Psoas muscle (tissue), 2 donors: ENCODE results near the gene LBP.

GRCh38 chr20:37514339-37515054 is 6.6 kb upstream of the NNAT start:
- PRO-cap, 2 experiments, result peak in 1 of 2 experiments; most common minus-strand start chr20:37514511 (in 1)

DNA sequence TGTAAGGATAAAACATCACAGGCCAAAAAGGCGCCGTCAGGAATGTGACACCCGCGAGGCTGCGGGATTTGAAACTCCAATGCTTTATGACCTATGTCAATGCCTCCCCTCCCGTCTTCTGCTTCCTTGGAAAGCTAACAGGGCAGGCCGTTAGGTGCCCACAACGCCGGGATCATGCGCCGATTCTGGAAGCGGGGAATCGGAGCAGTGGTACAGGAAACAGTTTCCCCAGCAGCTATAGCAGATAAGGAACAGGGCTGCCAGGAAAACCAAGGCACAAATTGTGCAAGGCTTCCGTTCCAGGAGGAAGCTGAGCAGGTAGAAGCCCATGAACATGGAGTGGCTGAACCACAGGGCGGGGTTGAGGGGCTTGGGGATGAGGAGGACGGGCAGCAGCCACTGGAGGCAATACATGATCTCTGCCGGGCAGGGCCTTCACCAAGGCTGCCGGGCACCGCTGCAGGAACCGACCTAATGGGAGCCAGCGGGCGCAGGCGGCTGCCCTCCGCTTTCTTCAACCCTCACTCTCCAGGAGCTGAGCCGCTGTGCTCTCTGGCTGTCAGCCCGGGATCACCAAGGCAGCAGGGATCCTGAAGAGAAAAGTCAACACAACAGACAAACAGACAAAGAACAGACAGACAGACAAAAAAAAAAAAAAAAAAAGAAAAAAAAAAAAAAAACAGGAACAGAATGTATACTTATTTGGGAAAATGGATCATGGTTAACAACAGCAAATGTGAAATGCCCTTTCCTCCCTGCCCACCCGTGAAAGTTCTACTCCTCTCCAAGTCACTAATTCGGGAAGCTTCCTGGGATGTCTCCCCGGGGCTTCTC is 2.1 kb upstream of the NNAT start:
- PRO-cap, 2 experiments, result no peak in any of the 2 experiments

GRCh38 chr20:37525981-37526846 is 1.5 kb downstream of the BLCAP start:
- PRO-cap, 2 experiments, result peak in 2 of 2 experiments; most common plus-strand start chr20:37526509 (in 2)

- PRO-cap, 2 experiments, result no peak in any of the 2 experiments
Observed at GRCh38 chr20:37597903-37598519, 70.3 kb upstream of the BLCAP start.

DNA sequence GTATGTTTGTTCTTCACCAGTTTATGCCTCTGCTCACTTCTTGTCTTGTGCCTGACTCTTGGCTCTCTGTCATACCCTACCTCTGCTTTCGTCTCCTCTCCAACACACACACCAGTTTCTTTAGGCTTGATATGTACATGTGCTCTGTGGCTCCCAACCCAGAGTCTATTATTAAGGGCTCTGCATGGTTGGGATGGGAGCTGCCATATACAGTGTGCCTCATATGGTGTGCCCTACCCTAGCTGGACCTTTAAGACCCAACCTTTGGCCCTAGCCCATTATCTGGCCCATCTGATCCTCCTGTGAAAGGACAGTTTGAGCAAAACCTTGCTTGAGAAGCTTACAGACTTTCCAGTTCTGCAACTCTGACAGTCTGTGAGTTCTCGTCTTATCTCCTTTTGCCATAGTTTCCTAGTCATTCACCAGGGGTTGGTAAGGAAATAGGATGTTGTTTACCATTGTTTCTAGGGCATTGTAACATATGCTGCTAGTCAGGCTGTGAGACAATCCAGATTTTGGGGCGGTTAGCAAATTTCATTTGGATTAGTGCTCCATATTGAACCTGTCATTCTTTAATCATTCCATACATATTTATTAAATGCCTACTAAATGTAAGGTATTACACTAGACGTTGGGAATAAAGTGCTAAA is 17.1 kb downstream of the CTNNBL1 start:
- PRO-cap, 2 experiments, result no peak in any of the 2 experiments

- PRO-cap, 2 experiments, result no peak in any of the 2 experiments
Observed at GRCh38 chr20:37737681-37738399, 44.0 kb downstream of the CTNNBL1 start.

GRCh38 chr20:37911895-37912349 is 9.0 kb downstream of the VSTM2L start:
- PRO-cap, 2 experiments, result no peak in any of the 2 experiments

- PRO-cap, 2 experiments, result no peak in any of the 2 experiments
Observed at GRCh38 chr20:37914605-37915591, 12.0 kb downstream of the VSTM2L start.

- PRO-cap, 2 experiments, result no peak in any of the 2 experiments
Observed at GRCh38 chr20:38091374-38092402, 58.1 kb downstream of the RPRD1B start.

- PRO-cap, 2 experiments, result no peak in any of the 2 experiments
Observed at GRCh38 chr20:38109805-38110632, 55.1 kb downstream of the TGM2 start.

GRCh38 chr20:38129760-38130586 is 35.1 kb downstream of the TGM2 start:
- PRO-cap, 2 experiments, result no peak in any of the 2 experiments

GRCh38 chr20:38135528-38135802 is 29.6 kb downstream of the TGM2 start:
- PRO-cap, 2 experiments, result no peak in any of the 2 experiments

GRCh38 chr20:38346214-38347277 is at the start of gene LBP:
Gene LBP (plus strand): TSS chr20:38346482.
- PRO-cap, 2 experiments, result peak in 2 of 2 experiments; most common plus-strand start chr20:38346476 (in 1); most common minus-strand start chr20:38346311 (in 2)

DNA sequence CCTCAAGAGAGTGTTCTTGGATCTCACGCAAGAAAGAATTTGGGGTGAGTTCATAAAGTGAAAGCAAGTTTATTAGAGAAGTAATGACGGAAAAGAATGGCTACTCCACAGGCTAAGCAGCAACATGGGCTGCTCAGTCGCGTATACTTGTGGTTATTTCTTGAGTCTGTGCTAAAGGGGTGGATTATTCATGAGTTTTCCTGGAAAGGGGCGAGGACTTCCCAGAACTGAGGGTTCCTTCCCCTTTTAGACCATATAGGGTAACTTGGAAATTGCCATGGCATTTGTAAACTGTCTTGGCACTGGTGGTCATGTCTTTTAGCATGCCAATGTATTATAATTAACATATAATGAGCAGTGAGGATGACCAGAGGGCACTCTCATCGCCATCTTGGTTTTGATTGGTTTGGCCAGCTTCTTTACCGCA is 11.3 kb downstream of the LBP start:
- PRO-cap, 2 experiments, result no peak in any of the 2 experiments

- PRO-cap, 2 experiments, result no peak in any of the 2 experiments
Observed at GRCh38 chr20:38727205-38727589, 2.9 kb downstream of the SLC32A1 start.

DNA sequence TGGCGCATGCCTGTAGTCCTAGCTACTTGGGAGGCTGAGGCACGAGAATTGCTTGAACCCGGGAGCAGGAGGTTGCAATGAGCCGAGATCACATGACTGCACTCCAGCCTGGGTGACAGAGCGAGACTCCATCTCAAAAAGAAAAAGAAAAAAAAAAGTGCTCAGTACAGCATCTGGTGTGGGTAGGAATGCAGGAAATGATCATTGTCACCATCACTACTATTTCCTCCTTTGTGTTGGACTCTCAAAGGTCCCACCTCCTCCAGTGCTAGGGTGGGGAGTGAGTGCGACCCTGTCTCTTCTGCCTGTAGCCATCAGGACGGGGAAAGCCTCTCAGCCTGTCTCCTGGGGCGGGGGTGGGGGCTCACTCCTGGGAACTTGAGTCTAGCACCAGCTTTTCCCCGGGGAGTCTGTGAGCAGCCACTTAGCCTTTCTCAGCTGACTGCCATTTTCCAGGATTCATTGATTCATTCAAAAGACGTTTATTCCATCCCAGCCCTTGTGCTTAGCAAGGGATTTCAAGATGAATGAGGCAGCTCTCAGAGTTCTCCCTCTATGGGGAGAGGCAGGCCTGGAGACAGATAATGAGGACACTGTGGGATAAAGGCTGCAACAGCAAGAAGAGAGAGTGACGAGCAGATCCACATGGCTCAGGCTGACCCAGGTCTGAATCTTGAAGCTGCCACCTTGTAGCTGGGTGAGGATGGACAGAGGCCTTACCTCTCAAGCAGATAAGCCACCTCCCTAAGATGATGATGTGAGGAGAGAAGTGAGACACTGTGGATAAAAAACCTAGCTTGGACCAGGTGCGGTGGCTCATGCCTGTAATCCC is 3.6 kb downstream of the PPP1R16B start:
- PRO-cap, 2 experiments, result no peak in any of the 2 experiments

DNA sequence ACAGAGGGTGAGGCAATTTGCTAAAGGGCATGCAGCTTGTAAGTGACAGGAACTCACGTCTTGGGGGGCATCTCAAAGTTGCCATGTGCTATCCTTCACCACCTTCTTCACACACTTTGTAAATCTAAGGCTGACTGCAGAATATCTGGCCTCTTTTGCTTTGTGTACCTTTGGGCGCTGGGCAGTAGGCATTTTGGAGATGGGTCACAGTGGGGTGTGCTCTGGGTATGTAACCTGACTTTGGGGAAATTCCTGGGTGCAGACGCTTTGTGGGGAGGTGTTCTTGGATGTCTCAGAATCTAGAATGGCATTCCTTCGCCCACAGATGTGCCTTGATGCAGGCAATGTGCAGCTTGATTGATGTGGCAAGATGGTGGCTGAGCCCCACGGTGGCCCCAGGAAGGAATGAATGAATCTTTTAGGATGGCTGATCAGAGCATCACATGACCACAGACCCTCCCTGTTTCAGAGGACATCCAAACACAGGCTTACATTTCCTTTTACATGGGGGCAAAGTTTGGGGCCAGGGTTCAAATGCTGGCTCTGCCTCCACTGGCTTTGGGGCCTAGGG is 5.4 kb downstream of the PPP1R16B start:
- PRO-cap, 2 experiments, result no peak in any of the 2 experiments

- PRO-cap, 2 experiments, result no peak in any of the 2 experiments
Observed at GRCh38 chr20:38842056-38842602, 36.6 kb downstream of the PPP1R16B start.

DNA sequence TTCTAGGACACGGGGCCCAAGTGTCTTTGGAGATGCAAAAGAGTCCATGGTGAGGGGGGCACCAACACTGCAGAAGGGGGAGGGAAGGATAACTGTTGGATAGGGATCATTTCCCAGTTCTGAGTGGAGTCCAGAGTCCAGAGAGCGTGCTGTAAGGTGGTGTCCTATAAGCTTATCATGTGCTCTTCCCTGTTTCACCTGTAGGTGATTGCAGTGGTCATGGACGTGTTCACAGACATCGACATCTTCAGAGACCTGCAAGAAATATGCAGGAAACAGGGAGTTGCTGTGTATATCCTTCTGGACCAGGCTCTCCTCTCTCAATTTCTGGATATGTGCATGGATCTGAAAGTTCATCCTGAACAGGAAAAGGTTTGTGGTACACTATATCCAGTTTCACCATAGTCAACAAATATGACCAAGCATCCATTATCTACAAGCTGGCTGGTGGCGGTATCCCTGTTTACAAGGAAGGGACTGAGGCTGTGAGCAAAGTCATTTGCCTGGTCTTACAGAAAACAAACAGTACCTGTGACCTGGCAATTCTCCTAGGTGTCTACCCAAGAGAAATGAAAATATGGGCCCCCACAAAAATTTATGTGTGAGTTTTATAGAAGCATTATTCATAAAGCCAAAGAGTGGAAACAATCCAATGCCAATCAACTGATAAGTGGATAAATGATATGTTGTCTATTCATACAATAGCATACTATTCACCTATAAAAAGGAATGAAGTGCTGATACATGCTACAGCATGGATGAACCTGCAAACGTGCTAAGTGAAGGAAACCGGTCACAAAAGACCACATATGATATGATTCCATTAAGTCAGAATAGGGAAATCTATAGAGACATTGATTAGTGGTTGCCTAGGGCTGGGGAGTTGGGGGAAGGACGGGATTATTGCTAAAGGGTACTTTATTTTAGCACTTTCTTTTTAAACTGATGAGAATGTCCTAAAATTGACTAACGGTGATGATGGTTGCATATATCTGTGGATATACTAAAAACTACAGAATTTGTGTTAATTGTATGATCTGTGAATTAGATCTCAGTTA is 15.9 kb downstream of the FAM83D start:
- PRO-cap, 2 experiments, result no peak in any of the 2 experiments

DNA sequence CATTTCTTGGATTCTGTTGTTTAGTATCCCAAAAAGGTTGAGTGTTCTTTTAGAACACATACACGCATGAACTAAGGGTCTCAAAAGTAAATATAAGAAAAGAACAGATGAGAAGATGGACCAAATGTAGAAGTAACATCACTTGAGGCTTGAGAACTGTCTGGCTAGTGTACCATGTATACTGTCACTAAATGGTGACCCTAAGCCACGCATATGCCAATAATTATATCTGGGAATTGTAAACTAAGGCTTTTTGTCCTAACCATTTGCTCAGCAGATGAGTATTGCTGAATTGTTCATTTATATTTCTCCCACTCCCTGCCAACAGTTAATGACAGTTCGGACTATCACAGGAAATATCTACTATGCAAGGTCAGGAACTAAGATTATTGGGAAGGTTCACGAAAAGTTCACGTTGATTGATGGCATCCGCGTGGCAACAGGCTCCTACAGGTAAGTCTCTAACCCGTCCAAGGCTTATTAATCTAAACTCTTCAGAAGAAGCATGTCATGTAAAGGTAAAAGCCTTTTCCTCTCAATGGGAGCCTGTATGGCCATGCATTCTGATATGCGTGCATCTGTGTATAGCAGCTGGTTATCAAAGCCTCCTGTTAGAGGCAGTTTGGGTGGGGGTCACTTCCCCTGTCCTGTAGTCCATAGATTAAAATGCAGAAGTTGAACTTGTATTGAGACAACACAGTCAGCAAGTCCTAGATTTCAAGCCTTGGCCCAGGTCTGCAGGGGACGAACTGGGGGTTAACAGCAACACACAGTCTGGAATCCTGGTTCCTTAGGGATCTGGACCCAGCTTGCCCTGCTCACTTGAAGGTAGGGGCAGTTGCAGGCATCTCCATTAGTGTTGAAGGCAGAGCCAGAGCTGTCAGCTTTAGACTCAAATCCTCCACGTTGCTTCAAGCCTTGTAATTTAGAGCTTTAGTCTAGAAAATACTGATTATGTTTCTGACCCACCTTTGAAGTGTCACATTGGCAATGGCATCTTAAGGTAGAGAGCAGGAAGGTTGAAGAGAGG is 14.3 kb upstream of the DHX35 start:
- PRO-cap, 2 experiments, result no peak in any of the 2 experiments